HepG2 (cell line): ENCODE data around the gene ZNF469.

DNA sequence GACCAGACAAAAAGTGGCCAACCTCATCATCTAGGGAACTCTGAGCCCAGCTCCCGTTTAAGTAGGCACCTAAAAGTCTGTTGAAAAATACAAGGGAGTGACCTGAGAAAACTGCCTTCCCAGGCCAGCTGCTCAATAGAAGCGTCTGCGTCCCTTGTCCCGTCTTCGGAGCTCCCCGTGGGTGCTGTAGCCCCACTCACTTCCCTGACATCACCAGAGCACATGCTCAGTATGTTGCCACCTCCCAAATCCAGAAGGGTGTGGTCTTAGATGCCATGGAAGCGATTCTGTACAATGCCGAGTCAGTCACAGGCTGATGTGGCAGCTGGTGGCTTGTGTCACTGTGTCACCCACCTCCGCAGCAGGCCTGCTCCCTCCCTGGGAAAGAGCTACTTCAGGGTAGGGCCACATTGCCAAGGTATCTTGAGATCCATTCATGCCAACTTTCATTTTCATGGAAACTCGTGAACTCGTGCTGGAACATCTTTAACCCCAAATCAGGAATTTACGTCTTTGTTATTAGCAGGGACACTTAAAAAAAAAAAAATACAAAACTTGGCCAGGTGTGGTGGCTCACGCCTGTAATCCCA is 13.2 kb downstream of the MAP1LC3B start:
- RRBS, 2 experiments = no CpG with 5 or more reads among the region's 13 CpGs
CAGE:
- cytosol, long polyA minus RNA = no peak
- cytosol, long polyA plus RNA = no peak
- long polyA plus RNA = no peak
- nucleus, long polyA minus RNA = no peak
- nucleus, long polyA plus RNA = no peak

DNA sequence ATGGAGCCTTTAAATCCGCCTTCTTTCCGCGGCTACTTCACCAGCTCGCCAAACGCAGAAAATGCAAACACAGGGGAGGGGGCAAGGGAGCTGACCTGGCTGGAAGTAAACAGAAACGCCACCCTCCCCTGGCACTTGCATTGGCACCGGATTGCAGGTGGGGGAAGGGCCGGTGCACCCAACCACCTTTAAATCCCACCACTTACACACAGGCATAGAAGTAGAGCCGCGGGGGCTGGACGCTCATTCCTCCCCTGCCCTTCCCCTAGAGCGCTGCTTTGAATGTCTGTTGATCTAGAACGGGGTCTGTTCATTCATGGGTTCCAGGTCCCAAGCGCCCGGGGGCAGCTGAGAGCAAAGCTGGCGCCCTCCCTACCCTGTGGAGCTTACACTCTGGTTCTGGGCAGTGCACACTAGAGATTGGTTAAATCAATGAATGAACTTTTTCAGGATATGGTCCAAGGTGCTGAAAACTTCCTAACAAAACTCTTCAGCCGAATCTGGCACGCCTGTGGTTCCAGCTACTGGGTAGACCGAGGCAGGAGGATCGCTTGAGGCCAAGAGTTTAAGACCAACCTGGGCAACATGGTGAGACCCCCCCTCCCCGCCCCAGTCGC is 932 bp upstream of the ZCCHC14 start:
- RRBS, 2 experiments = no CpG with 5 or more reads among the region's 22 CpGs
CAGE:
- cytosol, long polyA minus RNA = no peak
- cytosol, long polyA plus RNA = no peak
- long polyA plus RNA = no peak
- nucleus, long polyA minus RNA = no peak
- nucleus, long polyA plus RNA = no peak

DNA sequence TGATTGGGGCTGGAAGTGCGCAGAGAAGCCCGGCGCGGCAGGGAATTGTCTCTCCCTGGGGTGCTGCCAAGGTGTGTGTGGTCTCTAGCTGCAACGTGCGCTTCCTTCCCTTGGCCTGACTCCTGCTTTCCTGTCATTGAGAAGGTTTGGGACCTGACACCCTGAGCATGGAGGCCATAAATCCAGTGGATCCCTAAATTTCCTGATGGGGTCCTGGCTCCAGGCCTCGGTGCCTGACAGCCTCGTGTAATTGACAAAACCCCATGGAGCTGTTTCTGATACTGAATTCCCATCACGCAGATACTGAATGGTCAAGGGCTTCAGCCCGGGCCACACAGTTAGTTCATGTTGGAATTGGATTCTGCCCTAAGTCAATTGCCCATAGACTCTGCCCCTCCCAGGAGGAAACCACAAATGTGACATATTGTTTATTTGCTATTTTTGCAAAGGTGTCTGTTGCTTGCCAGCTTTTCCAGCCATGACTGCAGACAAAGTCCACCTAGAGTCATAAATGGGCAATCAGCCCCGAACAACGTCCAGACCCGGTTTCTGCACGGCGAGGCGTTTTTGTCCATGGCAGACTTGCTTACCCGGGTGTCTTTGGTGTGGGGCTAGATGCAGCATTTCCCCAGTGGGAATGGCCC is 4.4 kb upstream of the ZCCHC14 start:
- RRBS, 2 experiments = 5% methylated on average over 1 of the region's 17 CpGs; no CpG with 5 or more reads in 1 of the 2 experiments
CAGE:
- cytosol, long polyA minus RNA = no peak
- cytosol, long polyA plus RNA = no peak
- long polyA plus RNA = no peak
- nucleus, long polyA minus RNA = no peak
- nucleus, long polyA plus RNA = no peak

DNA sequence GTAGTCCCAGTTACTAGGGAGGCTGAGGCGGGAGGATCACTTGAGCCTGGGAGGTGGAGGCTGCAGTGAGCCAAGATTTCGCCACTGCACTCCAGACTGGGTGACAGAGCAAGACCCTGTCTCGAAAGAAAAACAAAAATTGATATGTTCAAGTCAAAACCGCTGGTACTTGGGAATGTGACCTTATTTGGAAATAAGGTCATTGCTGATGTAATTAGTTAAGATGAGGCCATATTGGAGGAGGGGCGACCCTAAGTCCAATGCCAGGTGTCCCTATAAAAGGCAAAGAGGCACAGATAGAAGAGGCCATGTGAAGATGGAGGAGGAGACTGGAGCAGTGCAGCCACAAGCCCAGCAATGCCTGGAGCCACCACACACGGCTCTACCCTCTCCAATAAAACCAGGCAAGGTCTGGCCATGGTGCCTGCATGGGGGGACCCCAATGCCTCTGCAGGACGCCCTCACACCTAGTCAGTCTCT is 50.8 kb upstream of the JPH3 start:
- RRBS, 2 experiments = no CpG with 5 or more reads among the region's 7 CpGs
CAGE:
- cytosol, long polyA minus RNA = no peak
- cytosol, long polyA plus RNA = no peak
- long polyA plus RNA = no peak
- nucleus, long polyA minus RNA = no peak
- nucleus, long polyA plus RNA = no peak

DNA sequence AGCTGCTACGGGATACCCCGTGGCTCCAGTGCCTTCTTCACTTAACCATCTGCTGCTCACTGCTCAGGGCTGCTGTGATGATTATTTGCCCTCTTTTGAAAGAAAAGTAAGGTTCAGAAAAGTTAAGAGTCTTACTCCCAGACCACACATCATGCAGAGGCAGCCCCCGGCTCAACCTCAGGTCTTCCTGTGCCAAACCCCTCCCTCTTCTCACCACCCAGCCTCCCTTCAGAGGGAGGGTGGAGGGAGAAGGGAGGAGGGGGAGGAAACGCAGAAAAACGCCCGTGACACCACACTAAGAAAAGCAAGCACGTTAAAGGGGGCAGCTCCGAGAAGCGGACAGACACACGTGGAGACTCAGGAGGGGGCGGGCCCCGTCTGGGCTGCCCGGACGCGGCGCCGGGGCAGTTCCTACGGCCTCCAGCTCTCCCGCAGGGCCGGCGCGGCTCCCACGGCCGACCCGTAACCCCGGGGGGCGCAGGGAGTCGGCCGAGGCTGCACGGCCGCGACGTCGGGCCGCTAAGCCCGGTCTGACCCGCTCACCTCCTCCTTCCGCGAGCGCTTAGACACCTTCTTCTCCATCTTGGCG is 443 bp downstream of the KLHDC4 start:
- RRBS, 2 experiments = 1% methylated on average over 13 to 14 of the region's 41 CpGs
CAGE:
- cytosol, long polyA minus RNA = no peak
- cytosol, long polyA plus RNA = no peak
- long polyA plus RNA = no peak
- nucleus, long polyA minus RNA = no peak
- nucleus, long polyA plus RNA = no peak

GRCh38 chr16:87809163-87809447 is 43.3 kb upstream of the KLHDC4 start:
- RRBS, 2 experiments = no CpG with 5 or more reads among the region's 6 CpGs
CAGE:
- cytosol, long polyA minus RNA = no peak
- cytosol, long polyA plus RNA = no peak
- long polyA plus RNA = no peak
- nucleus, long polyA minus RNA = no peak
- nucleus, long polyA plus RNA = no peak

DNA sequence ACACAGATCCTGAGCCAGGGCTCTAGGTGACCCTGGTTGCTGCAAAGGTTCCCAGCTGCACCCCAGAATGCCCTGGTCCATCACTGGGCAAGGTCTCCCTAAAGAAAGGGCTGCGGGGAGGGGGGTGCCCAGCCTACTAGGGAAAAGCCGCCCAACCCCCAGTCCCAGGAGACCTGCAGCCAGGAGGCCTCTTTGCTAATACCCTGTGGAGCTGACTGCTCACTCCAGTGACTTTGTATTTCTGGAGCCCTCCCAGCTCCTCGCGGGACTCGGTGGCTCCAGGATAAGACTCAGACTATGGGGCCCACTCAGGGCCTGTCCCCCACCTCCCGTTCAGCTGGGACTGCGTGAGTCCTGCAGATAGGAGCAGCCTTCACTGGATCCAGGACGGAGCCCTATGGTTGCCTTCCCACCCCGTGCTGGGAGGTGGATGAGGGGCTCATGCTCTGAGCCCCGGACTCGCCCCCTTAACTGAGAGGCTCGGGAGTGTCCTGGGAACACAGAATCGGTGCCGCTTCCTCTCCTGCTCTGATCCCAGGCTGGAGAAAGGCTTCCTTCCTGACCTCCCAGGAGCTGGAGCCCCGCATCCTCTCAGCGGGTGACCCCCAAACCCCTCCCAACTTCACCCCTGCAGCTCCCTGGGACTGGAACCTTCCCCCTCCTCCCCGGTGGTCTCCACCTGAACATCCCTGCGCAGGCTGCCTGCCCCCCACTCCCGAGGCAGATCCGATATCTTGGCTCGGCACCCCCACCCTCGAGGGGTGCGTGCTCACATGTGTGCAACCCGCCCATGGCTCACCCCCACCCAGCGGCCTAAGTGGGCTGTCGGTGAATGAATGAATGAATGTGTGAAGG is 40.0 kb downstream of the SLC7A5 start:
- RRBS, 2 experiments = no CpG with 5 or more reads among the region's 26 CpGs
CAGE:
- cytosol, long polyA minus RNA = no peak
- cytosol, long polyA plus RNA = no peak
- long polyA plus RNA = no peak
- nucleus, long polyA minus RNA = no peak
- nucleus, long polyA plus RNA = no peak

DNA sequence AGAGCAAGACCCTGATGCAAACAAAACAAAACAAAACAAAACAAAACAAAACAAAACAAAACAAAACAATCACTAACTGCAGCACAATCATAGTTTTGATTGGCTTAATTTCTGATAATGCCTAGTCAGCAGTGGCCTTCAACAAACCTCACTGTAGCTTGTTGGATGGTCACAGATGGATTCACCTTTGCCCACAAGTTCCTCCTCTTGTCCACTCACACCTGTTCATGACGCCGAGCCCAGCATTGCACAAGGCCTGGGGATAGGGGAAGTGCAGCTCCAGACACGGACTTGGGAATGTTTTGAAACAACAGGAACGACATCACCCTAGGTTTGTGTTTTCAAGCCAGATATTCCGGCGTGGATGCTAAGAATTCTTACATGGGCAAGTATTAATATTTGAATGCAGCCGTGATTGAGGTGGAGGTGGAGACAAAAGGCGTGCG is 2.3 kb upstream of the BANP start:
- RRBS, 2 experiments = 11% methylated on average over 2 of the region's 9 CpGs; no CpG with 5 or more reads in 1 of the 2 experiments
CAGE:
- cytosol, long polyA minus RNA = start-site peak on the plus strand centred at position 284 of the sequence, 78 bp wide, 78 reads
- cytosol, long polyA plus RNA = no peak
- long polyA plus RNA = start-site peak on the plus strand centred at position 289 of the sequence, 61 bp wide, 52 and 98 reads in 2 replicates
- nucleus, long polyA minus RNA = no peak
- nucleus, long polyA plus RNA = no peak

DNA sequence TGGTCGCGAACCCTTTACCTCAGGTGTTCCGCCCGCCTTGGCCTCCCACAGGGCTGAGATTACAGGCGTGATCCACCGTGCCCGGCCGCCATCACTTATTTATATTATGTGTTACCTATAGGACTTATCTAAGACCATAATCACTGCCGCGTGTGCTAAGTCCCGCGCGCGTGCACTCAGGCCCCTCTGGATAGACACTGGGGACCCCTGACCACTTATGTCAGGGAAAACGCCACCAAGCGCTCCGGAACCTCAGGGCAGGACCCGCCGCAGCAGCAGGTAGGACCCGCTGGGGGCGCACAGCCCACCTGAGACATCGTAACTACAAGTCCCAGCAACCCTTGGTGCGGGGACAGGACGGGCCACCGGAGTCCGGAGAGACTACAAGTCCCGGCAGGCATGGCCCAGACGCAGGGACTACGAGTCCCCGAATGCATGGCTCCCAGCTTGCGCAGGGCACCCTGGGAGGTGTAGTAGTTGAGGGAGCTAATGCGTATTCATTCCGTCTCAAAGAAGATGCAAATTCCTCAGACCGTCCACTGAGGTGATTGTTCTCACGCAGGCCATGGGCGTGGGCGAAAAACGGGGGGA is 490 bp upstream of the BANP start:
- RRBS, 2 experiments = 0% methylated on average over 3 of the region's 38 CpGs; no CpG with 5 or more reads in 1 of the 2 experiments
CAGE:
- cytosol, long polyA minus RNA = no peak
- cytosol, long polyA plus RNA = no peak
- long polyA plus RNA = no peak
- nucleus, long polyA minus RNA = no peak
- nucleus, long polyA plus RNA = no peak

GRCh38 chr16:87956780-87957416 is 5.7 kb downstream of the BANP start:
- RRBS, 2 experiments = no CpG with 5 or more reads among the region's 24 CpGs
CAGE:
- cytosol, long polyA minus RNA = no peak
- cytosol, long polyA plus RNA = no peak
- long polyA plus RNA = no peak
- nucleus, long polyA minus RNA = no peak
- nucleus, long polyA plus RNA = no peak

- RRBS, 2 experiments = no CpG with 5 or more reads among the region's 17 CpGs
CAGE:
- cytosol, long polyA minus RNA = no peak
- cytosol, long polyA plus RNA = no peak
- long polyA plus RNA = no peak
- nucleus, long polyA minus RNA = no peak
- nucleus, long polyA plus RNA = no peak
These were observed 12.1 kb downstream of the BANP start for GRCh38 chr16:87963166-87963861.

DNA sequence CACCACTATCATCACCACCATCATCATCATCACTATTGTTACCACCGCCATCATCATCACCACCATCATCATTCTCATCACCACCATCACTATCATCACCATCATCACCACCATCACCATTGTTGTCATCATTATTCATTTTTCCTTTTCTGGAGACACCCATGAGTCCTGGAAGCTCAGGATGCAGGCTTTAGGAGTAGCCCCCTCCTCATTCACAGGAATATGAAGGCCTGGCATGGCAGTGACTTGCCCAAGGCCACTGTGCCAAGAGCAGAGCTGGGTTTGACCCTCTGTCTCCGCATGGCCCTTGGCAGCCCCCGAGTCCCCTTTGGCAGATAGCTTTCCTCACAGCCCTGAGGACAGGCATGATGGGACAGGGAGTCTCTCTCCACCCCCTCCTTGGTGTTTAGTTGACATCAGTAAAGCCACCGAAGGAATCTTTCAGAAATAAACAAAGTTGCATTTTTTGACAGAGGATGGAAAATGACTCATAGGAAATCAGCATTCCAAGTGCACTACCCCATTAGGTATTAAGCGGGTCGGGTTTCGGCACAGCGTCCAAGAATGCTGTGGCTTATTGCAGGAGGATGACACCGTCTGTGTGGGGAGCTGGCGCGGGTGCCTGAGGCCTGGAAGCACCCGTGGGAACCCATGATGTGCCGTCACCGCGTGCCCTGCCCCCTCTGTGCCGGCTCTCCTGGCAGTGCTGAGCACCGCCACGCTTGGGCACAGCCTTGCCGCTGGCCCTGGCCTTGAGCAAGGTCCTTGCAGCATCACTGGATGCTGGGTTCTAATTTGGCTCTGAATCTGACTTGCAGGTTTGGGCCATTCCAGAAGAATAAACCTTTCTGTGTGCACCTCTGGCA is 50.8 kb upstream of the ZNF469 start:
- RRBS, 2 experiments = no CpG with 5 or more reads among the region's 19 CpGs
CAGE:
- cytosol, long polyA minus RNA = no peak
- cytosol, long polyA plus RNA = no peak
- long polyA plus RNA = no peak
- nucleus, long polyA minus RNA = no peak
- nucleus, long polyA plus RNA = no peak

DNA sequence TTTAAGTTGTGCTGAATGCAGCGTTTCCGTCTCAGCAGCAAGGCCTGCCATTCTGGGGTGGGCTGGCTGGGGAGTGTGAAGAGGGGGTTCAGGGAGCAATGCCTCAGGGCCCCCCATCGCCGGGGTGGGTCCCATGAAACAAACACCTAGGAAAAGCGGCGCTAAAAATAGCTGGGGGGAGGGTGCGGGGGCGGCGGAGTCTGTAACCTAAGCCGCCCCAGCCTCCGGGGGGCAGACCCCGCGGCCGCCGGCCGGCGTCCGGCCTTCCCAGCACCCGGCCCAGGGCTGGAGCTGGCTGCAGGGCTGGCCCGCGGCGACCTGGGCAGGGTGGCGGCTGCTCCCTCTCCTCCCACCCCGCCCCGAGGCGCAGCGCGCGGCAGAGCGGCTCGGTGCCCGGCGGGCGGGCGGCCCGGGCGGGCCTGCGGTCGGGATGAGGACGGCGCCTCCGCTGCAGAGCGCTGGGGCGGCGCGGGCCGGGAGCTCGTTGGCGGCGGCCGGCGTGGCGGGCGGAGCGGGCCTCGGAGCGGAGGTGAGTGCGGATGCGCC is at the start of gene ZNF469:
Gene ZNF469, plus strand, starts transcription at position 234 of the 546 bp plus-strand sequence.
- RRBS, 2 experiments = 10 to 13% methylated on average over 25 to 35 of the region's 59 CpGs
CAGE:
- cytosol, long polyA minus RNA = no peak
- cytosol, long polyA plus RNA = no peak
- long polyA plus RNA = no peak
- nucleus, long polyA minus RNA = no peak
- nucleus, long polyA plus RNA = no peak

DNA sequence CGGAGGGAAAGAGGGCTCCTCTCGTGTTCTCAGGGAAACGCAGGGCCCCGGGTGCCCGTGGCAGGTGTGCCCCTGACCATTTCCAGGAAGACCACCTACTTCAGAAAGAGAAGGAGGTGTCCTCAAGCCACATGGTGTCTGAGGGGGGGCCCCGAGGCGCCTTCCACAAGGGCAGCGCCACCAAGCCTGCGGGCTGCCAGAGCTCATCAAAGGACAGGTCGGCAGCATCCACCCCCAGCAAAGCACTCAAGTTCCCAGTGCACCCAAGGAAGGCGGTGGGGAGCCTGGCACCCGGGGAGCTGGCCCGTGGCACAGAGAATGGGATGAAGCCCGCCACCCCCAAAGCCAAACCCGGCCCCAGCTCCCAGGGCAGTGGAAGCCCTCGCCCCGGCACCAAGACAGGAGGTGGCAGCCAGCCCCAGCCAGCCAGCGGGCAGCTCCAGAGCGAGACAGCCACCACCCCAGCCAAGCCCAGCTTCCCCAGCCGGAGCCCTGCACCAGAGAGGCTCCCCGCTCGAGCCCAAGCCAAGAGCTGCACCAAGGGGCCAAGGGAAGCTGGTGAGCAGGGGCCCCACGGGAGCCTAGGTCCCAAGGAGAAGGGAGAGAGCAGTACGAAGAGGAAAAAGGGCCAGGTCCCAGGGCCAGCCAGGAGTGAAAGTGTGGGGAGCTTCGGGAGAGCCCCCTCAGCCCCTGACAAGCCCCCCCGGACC is 14.6 kb upstream of the ZFPM1 start:
- RRBS, 2 experiments = 37 to 40% methylated on average over 11 of the region's 26 CpGs
CAGE:
- cytosol, long polyA minus RNA = no peak
- cytosol, long polyA plus RNA = no peak
- long polyA plus RNA = no peak
- nucleus, long polyA minus RNA = no peak
- nucleus, long polyA plus RNA = no peak

DNA sequence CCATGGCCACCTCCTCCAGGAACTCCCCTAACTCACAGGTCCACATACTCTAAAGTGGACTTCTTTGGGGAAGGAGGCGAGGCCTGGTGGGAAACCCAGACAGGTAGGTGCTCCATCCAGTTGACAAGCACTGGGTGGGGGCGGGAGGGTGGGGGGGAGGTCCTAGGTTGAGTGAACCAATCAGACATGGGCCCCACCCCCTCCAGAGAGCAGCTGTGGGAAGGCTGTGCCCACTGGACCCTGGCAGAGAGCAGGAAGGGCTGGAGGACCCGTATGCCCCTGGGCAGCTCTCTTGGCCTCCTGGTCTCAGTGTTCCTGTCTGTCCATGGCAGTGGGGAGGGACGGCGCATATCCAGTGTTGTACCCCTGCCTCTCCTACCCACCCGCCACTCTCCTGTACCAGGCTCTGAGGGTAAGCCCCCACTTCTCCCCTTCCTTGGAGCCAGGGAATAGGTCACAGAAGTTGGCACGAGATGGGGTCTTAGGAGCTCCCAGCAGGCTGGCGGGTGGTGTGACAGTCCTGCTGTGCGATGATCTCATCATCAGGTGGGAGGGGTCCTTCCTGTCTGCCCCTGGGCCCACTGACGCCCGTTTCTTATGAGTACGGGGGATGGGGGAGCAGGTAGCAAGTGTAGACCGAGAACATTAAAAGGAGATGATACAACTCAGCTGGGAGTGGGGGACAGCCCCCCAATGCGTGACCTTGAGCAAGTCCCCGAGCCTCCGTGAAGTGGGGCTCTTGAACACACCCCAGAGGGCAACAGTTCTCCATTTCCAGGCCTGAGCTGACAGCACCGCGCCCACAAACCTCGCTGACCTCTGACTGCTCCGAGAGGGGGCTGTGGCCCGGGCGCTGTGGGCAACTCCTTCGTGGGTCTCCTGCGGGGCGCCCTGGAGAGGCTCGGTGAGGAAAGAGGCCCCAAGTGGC is 1.3 kb upstream of the ZFPM1 start:
- RRBS, 2 experiments = 84 to 91% methylated on average over 3 of the region's 26 CpGs
CAGE:
- cytosol, long polyA minus RNA = no peak
- cytosol, long polyA plus RNA = no peak
- long polyA plus RNA = no peak
- nucleus, long polyA minus RNA = no peak
- nucleus, long polyA plus RNA = no peak

- RRBS, 2 experiments = no CpG with 5 or more reads among the region's 11 CpGs
CAGE:
- cytosol, long polyA minus RNA = no peak
- cytosol, long polyA plus RNA = no peak
- long polyA plus RNA = no peak
- nucleus, long polyA minus RNA = no peak
- nucleus, long polyA plus RNA = no peak
These were observed 14.6 kb downstream of the ZFPM1 start for GRCh38 chr16:88467777-88468003.

DNA sequence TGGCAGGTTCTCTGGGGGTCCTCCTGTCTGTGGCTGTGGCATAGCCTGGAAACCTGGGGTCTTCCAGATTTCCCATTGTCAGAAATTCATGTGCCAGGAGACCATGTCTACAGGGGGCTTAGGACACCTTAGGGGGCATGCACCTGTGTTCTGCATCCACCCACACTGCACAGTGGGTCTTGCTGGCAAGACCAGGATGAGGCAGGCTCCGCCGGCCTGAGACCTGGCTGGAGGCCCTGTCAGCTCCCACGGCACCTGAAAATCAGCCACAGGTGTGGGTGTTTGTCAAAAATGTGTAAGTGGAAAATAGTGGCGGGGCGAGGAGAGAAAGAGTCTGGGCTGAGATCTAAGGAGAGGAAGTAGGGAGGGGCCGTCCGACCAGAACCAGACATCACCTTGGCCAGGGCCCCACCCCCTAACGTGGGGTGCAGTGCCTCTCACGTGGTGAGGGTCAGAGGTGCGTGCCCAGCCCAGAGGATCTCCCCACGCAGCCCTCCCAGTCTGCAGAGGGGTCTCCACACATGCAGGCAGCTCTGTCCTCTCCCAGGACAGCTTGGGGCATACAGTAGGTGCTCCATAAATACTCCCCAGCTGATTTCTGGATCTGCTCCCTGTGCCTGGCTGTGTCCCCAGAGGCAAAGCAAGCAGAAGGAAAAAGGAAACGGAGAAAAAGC is 16.5 kb downstream of the ZFPM1 start:
- RRBS, 2 experiments = no CpG with 5 or more reads among the region's 12 CpGs
CAGE:
- cytosol, long polyA minus RNA = no peak
- cytosol, long polyA plus RNA = no peak
- long polyA plus RNA = no peak
- nucleus, long polyA minus RNA = no peak
- nucleus, long polyA plus RNA = no peak

- RRBS, 2 experiments = 92 to 95% methylated on average over 6 to 9 of the region's 41 CpGs
CAGE:
- cytosol, long polyA minus RNA = no peak
- cytosol, long polyA plus RNA = no peak
- long polyA plus RNA = no peak
- nucleus, long polyA minus RNA = no peak
- nucleus, long polyA plus RNA = no peak
These were observed 25.2 kb downstream of the ZFPM1 start for GRCh38 chr16:88477941-88478947.

- RRBS, 2 experiments = no CpG with 5 or more reads among the region's 17 CpGs
CAGE:
- cytosol, long polyA minus RNA = no peak
- cytosol, long polyA plus RNA = no peak
- long polyA plus RNA = no peak
- nucleus, long polyA minus RNA = no peak
- nucleus, long polyA plus RNA = no peak
These were observed 42.7 kb downstream of the ZFPM1 start for GRCh38 chr16:88495589-88496391.

- RRBS, 2 experiments = 92 to 96% methylated on average over 10 of the region's 52 CpGs
CAGE:
- cytosol, long polyA minus RNA = no peak
- cytosol, long polyA plus RNA = no peak
- long polyA plus RNA = no peak
- nucleus, long polyA minus RNA = no peak
- nucleus, long polyA plus RNA = no peak
These were observed 44.6 kb downstream of the ZFPM1 start for GRCh38 chr16:88497406-88498431.